Foreskin fibroblast (primary cell): Measurements from ENCODE around the genes UBAP2, FAM219A, ENHO, DCTN3, SIGMAR1, FANCG and UNC13B.

DNA sequence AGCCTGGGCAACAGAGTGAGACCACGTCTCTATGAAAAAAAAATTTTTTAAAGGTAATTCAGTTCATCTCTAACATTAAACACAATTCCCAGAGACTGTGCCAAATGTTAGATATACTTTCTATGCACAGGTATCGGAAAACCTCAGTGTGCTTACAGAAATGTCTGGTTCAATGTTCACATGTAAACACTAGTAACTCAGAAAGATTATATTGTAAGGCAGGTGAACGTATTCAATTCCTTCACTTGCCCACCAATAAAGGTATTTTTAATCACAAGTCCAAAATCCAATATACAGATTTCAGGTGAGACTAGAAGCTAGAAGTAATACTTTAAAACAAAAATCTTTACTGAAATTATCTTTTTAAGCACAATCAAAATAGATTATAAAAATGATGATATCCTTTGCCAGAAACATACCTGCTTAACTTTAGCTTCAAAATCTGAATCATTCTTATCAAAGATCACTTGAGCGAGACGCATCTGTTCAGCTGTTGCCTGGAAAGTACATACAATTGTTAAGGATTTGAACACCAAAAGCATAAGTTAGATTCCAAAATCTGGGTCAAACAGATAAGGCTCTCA, 50.2 kb downstream of the UBAP2 start:
- RRBS: no CpG with 5 or more reads among the region's 5 CpGs

GRCh38 chr9:34048797-34049704, at the start of gene UBAP2:
Gene UBAP2, minus strand, starts transcription at chr9:34048887.
- RRBS: no CpG with 5 or more reads among the region's 69 CpGs

DNA sequence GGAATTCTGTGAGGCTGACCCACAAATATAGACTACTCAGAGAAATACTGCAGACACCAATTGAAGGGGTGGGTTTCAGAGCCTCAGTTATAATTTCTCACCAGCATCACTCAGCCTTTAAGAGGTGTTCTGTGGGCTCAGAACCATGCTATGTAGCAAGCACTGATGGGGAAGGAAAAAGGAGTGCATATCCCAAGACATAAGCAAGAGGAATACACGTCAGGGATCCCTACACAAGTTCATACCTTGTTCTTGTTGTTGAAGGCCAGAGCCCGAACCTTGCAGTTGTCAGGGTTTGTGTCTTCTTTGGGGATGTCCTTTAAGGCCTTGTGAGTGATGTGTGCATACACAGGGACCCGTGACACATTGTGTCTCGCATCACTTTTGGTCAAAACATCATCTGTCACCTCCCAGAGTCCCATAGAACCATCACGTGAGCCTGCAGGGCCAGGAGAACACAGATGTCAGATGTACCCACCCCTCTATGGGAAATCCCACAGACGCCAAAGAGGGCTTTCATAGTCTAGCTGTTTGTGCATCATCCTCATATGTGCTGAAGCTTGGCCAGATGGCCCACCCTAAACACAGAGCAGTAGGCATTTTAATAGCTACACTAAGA, 28.3 kb downstream of the DCAF12 start:
- RRBS: no CpG with 5 or more reads among the region's 6 CpGs

- RRBS: no CpG with 5 or more reads among the region's 15 CpGs
Observed at GRCh38 chr9:34178335-34178734, 508 bp upstream of the UBAP1 start.

- RRBS: no CpG with 5 or more reads among the region's 7 CpGs
Observed at GRCh38 chr9:34197749-34198898, 19.3 kb downstream of the UBAP1 start.

GRCh38 chr9:34375918-34376794, 542 bp downstream of the MYORG start:
- RRBS: 17% methylated on average over 4 of the region's 38 CpGs

GRCh38 chr9:34458019-34459213, at the start of gene FAM219A:
Gene FAM219A, minus strand, starts transcription at chr9:34458570.
- RRBS: 2% methylated on average over 47 of the region's 103 CpGs

- RRBS: 2% methylated on average over 32 of the region's 98 CpGs
Observed at GRCh38 chr9:34522675-34523580, at the start of gene ENHO. Gene ENHO, minus strand, starts transcription at chr9:34522990.

- RRBS: 41% methylated on average over 9 of the region's 18 CpGs
Observed at GRCh38 chr9:34590676-34591160, 1.2 kb upstream of the CNTFR start.

GRCh38 chr9:34619670-34620973, at the start of gene DCTN3:
Gene DCTN3, minus strand, starts transcription at chr9:34620495.
- RRBS: under 1% methylated on average over 11 of the region's 49 CpGs

GRCh38 chr9:34637181-34638345, at the start of gene SIGMAR1:
Gene SIGMAR1, minus strand, starts transcription at chr9:34637787.
- RRBS: 2% methylated on average over 24 of the region's 95 CpGs

DNA sequence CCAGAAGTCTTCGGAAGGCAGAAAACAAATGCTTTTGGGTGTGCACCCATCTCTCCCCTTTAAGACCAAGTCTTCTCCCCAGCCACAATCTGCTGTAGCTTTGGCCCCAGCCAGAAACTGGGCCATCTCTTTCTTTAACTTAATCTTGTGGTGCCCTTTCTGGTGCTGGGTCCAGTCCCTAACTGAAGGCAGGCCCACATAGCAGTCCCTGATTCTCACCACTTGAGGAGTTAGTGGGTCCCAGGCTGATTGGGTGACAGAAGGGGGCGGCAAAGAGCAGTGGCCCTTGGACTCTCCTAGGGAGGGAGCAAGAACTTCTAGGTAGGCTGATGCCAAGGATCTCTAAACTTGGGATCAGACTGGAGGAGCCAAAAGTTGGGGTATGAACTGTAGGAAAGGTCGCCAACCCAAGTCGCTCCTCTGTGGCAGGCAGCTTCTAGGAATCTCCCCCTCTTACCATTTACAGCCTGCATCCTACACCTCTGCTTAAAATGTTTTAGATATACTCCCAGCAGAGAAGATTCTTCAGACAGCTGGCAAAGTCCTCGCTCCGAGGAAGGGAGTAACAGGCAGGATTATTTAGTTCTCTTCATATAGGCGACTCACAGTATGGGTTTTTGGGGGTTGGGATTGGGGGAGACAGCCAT, 1.5 kb downstream of the ENSG00000187186 start:
- RRBS: no CpG with 5 or more reads among the region's 7 CpGs

- RRBS: no CpG with 5 or more reads among the region's 5 CpGs
Observed at GRCh38 chr9:35040147-35040914, 1.7 kb upstream of the C9orf131 start.

DNA sequence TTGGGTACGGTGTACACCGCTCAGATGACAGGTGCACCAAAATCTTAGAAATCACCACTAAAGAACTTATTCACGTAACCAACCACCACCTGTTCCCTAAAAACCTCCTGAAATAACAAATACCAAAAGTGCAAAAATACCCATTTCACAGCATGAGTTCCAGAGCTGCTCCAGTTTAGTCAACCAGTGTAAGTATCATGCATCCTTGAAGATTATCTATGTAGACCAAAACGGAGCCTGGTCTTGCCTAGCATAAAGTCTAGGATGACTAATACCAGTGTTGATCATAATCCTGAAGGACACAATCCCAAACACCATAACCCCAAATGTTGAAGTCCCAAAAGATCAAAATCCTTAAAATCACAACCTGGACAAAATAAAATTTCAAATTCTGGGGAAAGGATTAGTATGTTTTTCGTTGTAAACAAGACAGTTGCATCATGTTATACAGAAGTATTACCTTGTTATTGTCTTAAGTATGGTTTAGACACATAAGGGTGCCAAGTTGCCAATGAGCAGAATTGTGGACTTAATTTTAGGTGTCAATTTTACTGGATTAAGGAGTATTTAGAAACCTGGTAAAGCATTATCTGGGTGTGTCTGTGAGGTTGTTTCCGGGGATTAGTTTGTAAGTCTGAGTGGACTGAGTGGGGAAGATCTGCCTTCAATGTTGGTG, 12.3 kb downstream of the C9orf131 start:
- RRBS: no CpG with 5 or more reads among the region's 6 CpGs

- RRBS: 5% methylated on average over 9 of the region's 68 CpGs
Observed at GRCh38 chr9:35079403-35080308, at the start of gene FANCG. Gene FANCG, minus strand, starts transcription at chr9:35079942.

DNA sequence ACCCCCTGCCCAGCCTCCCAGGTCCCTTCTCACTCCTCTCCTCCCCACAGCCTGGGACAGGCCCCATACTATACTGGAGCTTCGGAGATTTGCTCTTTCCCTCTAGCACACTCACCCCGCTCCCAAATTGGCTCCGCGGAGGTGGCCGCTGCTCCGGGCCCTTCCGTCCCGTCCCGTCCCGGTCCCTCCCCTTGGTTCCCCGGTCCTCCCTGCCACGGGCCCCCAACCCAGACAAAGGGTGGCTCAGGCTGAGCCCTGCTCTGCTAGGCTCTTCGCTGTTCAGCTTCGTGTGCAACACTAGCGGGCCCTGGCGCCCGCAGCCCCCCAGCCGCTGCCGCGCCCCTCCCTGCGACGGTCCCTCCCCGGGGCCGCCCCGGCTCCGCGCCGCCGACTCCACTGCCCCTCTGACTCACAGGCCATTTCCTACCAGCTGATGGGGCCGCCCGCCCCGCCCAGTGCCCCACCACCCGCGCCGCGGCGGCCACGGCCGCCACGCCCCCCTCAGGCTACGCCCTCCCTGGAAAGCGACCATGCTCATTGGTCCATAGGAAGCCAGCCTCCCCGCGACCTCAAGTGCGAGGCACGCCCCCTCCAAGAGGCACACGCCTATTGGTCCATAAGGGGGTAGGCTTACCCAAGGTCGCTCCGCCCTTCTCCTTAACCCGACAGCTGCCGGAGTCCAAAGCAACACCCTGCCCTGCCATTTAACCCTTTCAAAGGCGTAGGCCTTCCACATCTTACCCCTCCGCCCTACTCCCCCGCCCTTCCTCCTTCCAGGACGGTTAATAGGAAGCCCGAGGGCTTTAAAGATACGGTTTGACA, 4.3 kb downstream of the ATOSB start:
- RRBS: no CpG with 5 or more reads among the region's 57 CpGs

- RRBS: no CpG with 5 or more reads among the region's 8 CpGs
Observed at GRCh38 chr9:35152969-35153288, 8.9 kb upstream of the UNC13B start.

- RRBS: 2% methylated on average over 23 of the region's 69 CpGs
Observed at GRCh38 chr9:35161658-35162423, at the start of gene UNC13B. Gene UNC13B, plus strand, starts transcription at chr9:35162009.

GRCh38 chr9:35175118-35175678, 13.4 kb downstream of the UNC13B start:
- RRBS: no CpG with 5 or more reads among the region's 3 CpGs